Measurements from ENCODE around the gene NPHP4.

- PRO-cap: bidirectional peak, plus-strand start at chr1:3275792, minus-strand start at chr1:3275657; bidirectional peak, plus-strand start at chr1:3276289, minus-strand start at chr1:3276017
These were observed 178.9 kb upstream of the ARHGEF16 start for GRCh38 chr1:3275391-3276107.

- PRO-cap: no peak
These were observed 106.3 kb upstream of the ARHGEF16 start for GRCh38 chr1:3347996-3348750.

GRCh38 chr1:3359760-3360009 is 94.8 kb upstream of the ARHGEF16 start:
- PRO-cap: no peak

GRCh38 chr1:3373596-3374221 is 80.8 kb upstream of the ARHGEF16 start:
- PRO-cap: bidirectional peak, plus-strand start at chr1:3373958, minus-strand start at chr1:3373870

DNA sequence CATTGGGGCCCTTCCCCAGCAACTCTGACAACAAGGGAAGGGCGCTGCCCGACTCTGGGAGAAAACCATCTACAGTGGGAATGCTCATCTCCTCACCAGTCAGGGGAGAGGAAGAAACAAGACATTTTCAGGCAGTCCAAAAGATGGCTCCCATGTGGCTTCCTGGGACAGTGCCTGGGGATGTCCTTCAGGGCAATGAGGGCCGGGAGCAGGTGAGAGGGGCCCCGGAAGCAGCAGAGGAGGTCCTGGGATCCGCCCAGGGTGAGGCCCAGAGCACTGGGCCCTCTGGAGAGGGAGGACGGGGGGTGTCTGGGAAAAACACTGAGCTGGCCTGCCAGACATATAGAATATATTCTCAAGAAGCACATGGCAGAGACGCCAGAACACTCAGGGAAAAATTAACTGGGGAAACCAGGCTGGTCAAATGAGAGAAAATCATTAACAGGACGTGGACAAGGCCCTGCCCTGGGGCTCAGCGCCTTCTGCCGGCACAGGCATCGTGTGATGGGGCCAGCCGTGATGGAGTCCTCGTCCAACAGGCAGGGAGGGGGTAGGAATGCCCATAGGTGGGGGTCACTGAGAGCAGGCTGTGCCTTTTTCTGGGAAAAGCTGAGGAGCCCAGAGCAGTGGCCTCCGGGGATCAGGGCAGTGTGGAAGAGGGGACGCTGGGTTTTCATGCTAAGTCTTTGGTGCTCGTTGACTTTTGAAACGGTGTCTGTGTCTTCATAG is 5.0 kb downstream of the ARHGEF16 start:
- PRO-cap: no peak

DNA sequence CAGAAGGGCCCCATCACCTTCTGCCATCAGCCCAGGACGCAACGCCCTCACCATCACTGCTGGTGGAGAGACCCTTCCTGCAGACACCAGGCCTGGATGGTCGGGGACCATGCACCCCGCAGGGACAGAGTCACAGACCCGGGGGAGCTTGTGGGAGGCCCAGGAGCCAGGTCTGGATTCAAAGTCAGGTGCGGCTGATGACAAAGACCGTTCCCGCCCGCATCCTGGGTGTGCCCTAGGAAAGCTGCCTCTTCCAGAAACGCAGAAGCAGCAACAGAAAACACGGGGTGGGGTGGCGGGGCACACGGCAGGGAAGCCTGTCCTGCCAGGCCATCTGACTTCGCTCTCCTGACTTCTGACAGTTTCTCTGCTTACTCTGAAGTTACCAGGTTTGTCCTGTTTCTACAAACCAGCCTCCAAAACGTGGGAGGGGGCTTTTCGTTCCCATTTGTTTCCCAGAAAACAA is 49.8 kb downstream of the MEGF6 start:
- PRO-cap: no peak

DNA sequence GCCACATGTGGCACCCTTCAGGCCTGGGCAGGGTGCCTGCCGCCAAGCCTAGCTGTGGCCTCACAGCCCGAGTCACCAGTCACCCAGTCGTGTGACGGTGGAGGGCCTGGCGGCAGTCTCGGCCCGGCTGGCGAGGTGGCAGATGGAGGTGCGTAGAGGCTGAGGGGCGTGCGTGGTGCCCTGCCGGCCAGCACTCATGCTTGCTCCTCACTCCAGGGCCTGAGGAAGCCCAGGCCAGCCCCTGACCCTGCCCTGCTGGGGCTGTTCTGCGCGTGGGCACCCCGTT is 11.8 kb downstream of the MEGF6 start:
- PRO-cap: no peak

DNA sequence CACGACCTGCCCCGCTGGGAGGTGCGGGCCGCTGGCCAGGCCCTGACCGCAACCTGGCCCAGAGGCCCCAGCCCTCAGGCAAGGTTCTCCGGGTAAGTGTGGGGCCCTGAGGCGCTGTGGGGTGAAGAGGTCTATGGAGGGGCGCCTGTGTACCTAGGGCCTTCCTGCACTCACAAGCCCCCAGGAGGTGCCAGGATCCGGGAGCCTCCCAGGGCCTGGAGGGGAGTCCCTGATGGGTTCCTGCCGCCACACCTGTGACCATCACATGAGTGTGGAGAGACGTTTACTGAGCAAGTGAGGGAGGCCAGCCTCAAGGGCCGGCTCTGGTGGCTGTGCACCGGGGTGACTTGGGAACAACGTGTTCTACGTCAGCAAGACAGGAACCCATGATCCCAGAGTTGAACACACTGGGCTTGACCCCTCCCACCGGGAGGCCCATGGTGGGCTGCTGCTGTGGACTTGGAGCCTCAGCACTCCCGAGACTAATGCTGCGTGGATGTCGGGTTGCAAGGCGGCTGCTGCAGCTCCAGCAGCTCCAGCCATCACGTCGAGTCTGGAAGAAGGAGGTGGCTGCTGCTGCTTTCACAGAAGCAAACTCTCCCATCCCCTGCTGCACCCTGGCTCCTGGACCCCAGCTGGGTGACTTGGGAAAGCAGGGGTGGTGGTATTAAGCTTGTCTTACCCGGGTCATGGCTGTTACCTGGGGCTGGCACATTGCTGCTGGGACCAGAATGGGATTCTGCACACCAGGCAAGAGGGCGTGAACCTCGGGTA is 728 bp downstream of the SMIM1 start:
- PRO-cap: no peak

- PRO-cap: no peak
These were observed 15.0 kb upstream of the LRRC47 start for GRCh38 chr1:3811210-3811815.

GRCh38 chr1:3838571-3839229 is 18.3 kb downstream of the CEP104 start:
- PRO-cap: no peak

DNA sequence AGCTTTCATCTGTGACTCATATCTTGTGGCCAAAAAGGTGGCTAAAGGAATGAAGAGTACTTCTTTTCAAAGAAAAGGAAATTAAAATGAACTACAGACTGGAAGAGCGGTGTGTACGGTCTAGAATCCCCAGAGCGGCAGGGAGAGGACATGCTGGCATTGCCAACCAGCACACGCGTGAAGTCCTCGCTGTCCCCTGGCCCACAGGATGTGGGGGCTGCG is 603.1 kb downstream of the NPHP4 start:
- PRO-cap: no peak

DNA sequence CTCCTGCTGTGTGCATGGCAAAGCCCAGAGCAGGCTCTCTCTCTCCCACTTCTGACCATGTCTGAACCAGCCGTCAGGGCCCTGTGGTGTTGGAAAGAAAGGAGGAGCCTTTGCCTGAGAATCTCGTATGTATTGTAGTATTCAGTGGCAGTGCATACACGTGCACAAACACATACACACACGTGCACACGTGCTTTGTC is 332.1 kb downstream of the NPHP4 start:
- PRO-cap: no peak

DNA sequence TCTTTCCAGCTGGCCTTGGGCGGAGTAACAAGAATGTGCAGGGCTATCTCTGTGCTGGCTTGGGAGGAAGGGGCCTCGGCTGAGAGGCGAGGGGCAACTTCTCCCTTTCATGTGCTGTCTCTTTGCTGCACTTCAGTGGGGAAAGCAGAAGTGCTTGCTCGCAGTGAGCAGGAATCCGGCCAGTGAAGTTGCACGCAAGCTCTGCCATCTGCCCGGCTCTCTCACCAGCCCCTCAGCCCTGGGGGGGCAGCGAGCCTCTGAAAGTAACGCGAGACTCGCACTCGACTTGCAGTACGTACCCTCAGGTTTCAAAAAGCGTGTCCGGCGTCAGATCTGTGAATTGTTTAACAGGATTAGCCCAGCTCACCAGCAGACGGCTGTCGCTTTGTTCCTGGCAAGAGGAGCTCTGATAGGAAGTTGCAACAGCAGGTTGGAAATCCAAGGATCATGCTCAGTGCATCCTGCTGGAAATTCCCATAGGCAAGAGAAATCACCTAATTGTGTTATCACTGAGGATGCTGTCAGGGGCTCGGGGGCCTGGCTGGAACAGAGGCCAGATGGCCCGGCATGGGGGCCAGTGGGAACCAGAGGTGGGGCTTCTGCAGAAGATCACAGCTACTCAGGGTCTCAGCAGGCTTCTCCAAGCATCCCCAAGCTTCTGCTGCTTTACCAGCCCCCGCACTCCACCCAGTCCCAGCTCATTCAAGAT is 221.0 kb downstream of the NPHP4 start:
- PRO-cap: no peak

DNA sequence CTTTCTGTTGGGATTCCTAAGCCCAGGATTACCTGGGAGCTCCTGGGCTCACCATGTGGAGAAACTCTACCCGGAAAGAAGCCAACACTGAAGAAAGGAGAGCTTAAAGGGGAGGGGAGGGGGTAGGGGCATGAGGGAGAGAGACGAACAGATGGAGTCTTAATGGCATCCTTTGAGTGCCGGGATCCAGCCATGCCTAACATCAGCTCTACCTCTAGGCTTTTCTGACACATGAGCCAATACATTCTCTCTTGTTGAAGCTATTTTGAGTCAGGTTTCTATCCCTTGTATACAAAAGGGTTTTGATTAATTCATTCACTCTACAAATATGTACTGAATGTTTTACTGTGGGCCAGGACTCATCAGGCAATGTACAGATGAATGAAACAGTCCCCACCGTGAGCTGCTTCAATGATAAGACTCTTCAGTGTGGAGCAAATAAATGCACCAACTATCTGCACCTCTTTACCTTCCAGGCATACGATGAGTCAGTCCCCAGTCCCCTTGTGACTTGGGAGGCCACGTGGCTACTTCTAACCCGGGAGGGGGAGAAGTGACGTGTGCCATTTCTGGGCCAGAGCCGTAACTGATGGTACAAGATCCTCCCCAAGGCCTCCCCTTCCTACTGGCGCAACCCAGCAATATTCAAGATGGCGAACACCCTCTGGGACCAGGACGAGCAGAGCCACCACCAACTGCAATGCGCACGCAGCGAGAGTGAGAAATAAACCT is 74.8 kb downstream of the NPHP4 start:
- PRO-cap: no peak

DNA sequence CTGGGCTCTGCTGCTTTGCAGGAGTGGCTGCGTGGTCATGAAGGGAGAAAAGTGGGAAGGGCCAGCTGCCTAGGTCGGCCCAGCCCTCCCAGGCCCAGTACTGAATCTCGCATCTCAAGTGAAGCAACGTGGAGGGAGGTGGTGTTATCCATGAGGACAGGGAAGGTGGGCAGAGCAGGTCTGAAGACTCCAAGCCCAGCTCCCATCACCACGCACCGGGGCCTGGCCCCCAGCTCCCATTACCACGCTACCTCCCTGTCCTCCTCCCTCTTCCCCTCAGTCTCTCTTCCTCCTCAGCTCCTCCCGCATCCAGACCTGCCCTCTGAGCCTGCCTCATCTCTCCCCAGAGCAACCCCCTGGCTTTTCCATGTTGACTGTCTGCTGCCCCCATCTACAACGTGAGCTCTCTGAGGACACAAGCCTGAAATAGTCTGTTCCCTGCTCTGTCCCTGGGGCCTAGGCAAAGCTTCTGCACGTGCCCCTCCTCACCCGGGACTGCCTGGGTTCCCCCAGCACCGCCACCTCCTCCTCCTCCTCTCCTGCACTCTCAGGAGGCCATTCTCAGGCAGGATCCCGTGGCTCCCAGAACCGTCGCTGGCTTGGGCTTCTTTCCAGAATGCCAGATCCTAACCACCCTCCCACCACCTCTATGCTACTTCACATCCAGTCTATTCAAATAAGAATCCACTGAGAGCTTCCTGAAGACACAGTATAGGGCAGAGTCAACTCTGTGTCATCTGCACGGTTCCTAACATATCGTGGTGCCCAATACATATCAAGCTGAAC is 11.4 kb downstream of the NPHP4 start:
- PRO-cap: no peak

DNA sequence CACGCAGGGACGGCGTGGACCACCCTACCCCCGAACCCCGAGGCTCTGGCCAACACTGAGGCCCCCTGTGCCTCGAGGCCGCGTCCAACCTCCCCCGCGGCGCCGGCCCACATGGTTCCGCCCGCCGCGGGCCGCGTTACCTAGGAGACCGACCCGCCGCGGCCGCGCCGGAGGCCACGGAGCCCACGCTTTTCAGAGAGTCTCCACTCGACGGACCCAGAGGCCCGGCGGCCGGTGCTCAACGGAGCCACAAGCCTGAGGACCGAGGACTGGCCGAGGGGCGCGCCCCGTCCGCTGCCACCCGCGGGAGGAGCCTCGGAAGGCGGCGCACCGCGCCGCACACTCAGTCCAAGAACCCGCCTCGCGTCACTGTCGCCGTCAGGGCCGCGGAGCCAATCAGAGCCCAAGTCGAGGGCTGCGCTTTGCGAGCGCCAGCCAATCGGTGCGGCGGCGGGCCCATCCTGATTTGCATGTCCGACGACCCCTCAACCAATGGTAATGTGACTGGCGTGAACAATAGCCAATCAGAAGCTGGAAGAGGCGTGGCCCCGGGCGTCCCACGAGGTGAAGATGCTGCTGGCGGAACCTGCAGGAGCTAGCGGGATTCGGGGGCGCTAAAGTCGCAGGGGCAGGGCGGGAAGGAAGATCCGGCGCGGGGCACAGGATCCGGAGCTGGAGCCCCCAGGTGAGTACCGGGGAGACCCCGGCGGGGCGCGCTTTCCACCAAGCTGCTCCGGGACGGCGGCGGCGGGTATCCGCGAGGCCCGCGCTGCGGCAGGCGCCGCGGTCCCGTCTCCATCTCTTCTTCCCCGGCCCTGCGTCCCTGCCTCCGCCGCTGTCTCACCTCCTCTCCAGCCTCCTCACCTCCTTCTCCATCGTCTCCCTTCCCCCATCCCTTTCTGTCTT is at the start of gene NPHP4:
TSS of gene NPHP4 (minus strand) at position 322 of the 906 bp plus-strand sequence.
- PRO-cap: bidirectional peak, plus-strand start at position 594 of the sequence, minus-strand start at position 303 of the sequence

GRCh38 chr1:6035074-6035844 is 10.4 kb upstream of the KCNAB2 start:
- PRO-cap: no peak

DNA sequence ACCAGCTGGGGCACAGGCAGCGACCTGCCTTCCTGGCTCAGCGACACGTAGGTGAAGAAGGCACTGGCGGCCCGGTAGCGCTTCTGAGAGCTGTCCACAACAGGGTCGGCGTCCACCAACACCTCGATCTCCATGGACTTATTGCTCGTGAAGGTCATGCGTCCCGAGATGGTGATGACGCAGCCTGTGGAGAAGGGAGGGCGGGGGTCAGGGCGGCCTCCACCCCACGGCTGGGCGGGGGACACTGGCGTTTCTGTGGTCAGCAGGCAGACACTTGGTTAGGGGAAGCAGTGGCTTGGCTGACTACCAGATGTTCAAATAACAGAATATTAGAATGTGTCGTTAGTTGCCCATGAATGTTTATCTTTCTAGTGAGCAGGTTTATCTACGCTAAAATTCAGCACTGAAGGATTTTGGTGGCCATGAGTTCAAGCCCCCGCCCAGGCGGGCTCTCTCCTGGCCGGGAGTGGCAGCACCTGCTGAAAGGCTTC is 20.2 kb upstream of the GPR153 start:
- PRO-cap: no peak

DNA sequence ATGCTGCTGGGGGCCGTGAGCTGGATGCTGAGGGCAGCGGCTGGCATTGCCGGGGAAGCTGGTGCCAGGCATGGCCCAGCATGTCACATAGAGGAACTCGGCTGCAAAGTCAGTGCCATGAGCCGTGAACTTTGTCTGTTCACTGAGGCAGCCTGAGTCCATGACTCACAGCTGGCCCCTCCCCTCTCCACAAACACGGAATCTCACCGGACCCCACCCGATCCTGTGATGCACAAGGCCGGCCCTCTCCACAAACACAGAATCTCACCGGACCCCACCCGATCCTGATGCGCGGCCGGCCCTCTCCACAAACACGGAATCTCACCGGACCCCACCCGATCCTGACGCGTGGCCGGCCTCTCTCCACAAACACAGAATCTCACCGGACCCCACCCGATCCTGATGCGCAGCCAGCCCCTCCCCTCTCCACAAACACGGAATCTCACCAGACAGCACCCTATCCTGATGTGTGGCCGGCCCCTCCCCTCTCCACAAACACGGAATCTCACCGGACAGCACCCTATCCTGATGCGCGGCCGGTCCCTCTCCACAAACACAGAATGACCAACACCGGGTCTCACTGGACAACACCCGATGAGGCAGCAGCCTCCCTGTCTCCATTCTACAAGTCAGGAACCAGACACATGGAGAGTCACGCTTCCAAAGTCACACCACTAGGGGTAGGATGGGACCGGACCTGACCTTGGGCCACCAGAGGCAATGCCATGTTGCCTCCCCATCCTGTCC is 39.6 kb upstream of the GPR153 start:
- PRO-cap: no peak

GRCh38 chr1:6358775-6359223 is 34.8 kb downstream of the ACOT7 start:
- PRO-cap: unidirectional peak, plus-strand start at chr1:6359123